ENCODE measurements around the genes PCDHB10, PCDHB11 and PCDHGB6.

- RRBS = no CpG with 5 or more reads among the region's 10 CpGs
Measured at GRCh38 chr5:140311845-140312923, 9.3 kb upstream of the PFDN1 start.

GRCh38 chr5:140317435-140317817 lies 14.5 kb upstream of the PFDN1 start:
- RRBS = no CpG with 5 or more reads among the region's 2 CpGs

GRCh38 chr5:140342179-140343332 lies 3.8 kb downstream of the HBEGF start:
- RRBS = no CpG with 5 or more reads among the region's 9 CpGs

GRCh38 chr5:140347502-140347779 lies 1.0 kb upstream of the HBEGF start:
- RRBS = no CpG with 5 or more reads among the region's 2 CpGs

- RRBS = no CpG with 5 or more reads among the region's 5 CpGs
Measured at GRCh38 chr5:140348980-140349822, 2.8 kb upstream of the HBEGF start.

DNA sequence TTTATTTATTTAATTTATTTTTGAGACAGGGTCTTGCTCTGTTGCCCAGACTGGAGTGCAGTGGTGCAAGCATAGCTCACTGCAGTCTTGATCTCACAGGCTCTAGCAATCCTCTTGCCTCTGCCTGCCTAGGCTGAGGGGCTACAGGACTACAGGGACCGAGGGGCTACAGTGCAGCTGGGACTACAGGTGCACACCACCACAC lies 20.3 kb upstream of the ANKHD1 start:
- RRBS = no CpG with 5 or more reads among the region's 1 CpG

- RRBS = no CpG with 5 or more reads among the region's 3 CpGs
Measured at GRCh38 chr5:140506825-140507024, 40.7 kb upstream of the EIF4EBP3 start.

GRCh38 chr5:140560175-140560756 lies 3.0 kb upstream of the SRA1 start:
- RRBS = no CpG with 5 or more reads among the region's 13 CpGs

DNA sequence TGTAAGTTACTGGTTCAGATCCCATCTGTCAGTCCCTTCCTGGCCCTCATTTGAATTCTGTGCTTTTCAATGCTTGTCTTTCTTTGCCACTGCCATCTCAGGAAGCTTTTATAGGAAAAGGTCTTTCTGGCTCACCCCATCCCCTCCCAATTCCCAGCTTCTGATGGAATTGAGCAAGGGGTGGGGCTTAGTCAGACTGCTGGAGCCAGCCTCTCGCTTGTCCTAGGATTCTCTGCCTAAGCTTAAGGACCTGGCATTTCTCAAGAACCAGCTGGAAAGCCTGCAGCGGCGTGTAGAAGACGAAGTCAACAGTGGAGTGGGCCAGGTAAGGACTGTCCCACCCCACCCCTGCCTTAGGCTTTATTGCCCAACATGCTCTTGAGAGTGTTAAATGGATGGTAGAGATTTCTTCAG lies 1.0 kb downstream of the SLC35A4 start:
- RRBS = no CpG with 5 or more reads among the region's 4 CpGs

DNA sequence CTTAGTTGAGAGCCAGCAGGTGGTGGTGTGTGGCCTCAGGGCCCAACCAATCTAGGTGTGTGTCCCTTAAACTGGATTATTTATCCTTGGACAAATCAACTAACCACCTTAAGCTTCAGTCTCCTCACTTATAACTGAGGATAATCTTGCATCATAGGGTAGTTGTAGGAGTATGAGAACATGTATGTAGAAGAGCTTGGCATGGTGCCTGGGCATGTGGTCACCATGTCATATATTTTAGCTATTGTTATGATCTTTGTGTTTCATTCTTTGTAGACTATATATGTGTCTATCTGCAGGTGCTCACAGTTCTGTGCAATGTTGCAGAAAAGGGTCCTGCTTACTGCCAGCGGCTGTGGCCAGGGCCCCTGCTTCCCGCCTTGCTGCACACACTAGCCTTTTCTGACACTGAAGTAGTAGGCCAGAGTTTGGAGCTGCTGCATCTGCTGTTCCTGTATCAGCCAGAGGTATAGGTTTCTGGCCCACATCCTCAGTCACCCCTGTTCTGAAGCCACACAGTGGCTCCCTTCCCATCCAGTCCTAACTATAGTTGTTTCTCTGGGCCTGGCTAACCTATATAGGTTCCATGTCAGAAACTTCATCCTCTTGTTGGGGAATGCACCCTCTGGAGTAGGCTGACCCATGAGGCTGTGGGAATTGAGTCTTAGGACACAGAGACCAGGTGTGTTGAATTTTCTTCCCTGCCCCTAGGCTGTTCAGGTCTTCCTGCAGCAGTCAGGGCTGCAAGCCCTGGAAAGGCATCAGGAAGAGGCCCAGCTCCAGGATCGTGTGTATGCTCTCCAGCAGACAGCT lies 3.0 kb downstream of the NDUFA2 start:
- RRBS = no CpG with 5 or more reads among the region's 3 CpGs

DNA sequence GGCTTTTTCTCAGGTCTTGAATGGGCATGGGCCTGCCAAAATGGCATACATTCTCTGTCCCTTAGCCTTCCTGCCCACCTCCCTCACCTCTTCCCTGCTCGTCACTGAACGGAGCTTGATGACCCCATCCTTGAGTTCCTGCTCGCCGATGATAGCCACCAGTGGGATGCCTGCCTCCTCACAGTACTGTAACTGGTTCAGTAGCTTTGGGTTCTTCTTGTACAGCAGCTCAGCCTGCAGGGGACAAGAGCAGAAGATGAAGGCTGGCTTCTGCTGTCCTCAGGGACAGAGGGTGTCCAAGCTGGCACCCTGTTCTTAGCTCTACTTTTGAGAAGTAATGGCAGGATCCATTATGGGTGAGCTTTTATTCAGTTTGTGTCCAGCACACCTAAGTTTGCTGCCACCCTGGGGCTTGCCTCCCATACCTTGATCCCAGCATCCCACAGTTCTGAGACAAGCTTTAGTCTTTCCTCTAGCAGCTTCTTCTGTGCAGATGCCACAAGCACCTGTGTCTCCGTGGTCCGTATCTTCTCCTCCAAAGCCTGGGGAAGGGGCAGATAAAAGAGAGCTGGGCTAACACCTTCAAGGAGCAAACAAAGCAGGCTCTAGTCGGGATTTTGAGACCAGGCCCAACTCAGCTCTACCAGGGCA lies 1.3 kb upstream of the DND1 start:
- RRBS = no CpG with 5 or more reads among the region's 7 CpGs

DNA sequence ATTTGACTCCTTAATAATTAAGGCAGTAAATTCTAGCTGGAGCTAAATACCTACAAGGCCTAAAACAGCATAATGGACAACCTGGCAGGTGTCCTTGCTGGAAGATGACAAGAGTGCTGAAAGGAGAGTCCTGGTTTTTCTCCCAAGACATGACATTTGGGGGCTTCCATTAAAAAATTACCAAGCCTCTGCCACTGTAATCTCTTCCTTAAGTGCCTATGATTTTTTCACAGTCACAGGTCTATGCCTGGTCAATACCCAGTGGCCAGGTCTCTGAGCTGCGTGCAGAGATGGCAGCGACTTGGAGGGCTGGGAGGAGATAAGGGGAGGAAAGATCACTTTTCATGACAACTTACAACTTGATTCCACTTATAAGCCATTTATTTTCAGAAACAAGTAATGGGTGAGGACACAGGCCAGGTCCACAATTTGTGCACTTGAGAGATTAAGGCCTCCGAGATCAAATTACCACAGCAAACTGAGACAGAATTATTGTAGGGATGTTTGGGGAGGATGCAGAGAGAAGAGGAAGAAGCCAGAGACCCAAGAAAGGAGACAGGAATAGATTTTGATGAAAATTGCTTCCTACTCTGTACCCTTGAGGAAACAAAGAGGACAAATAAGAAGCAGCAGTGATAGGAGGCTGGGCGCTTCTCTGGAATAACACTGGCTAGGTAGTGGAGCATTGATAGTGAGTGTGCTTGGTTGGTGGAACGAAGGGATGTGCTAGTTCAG lies 1.9 kb upstream of the PCDHAC2 start:
- RRBS = no CpG with 5 or more reads among the region's 5 CpGs

GRCh38 chr5:140976903-140977485 lies 10.7 kb downstream of the PCDHAC2 start:
- RRBS = no CpG with 5 or more reads among the region's 4 CpGs

DNA sequence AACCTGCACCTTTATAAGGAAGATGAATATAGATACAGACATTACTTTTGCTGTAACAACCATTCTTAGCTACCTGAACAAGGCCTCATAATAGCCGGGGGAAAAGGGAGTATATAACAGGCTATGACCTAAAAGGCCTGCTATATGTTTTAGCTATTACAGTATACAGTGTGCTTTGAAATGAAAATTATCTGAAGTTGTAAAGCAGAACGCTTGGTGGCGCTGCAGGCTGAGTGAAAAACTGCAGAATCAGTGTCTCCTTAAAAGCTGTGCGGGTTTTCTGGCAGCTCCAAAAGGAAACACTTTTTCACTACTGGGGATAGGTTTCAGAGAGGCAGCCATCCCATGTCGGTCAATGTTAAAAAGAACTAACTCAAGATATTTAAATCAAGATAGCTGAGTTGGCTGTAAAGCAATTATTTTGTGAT lies 5.7 kb downstream of the PCDHB6 start:
- RRBS = no CpG with 5 or more reads among the region's 5 CpGs

DNA sequence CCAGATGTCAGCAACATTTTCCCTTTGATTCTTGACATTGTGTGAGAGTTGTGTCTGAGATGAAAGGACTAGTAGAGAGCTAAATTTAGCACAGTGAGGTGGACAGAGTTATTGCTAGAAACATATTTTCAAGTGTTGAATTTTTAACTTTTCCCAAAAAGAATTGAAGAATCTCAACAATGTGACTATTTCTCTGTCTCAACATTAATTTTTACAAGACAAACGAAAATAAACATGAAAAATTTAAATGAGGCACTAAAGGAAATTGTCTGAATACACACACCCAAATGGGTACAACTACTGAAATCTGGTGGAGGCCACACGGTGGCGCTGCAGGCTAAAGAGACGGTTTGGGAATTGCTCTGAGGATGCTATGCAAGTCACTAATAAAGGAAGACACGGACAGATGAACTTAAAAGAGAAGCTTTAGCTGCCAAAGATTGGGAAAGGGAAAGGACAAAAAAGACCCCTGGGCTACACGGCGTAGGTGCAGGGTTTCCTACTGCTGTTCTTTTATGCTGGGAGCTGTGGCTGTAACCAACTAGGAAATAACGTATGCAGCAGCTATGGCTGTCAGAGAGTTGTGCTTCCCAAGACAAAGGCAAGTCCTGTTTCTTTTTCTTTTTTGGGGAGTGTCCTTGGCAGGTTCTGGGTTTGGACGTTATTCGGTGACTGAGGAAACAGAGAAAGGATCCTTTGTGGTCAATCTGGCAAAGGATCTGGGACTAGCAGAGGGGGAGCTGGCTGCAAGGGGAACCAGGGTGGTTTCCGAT lies at the start of gene PCDHB10:
Gene PCDHB10 (plus strand): TSS at position 367 of the 773 bp plus-strand sequence.
- RRBS = no CpG with 5 or more reads among the region's 11 CpGs

GRCh38 chr5:141199306-141199930 lies at the start of gene PCDHB11:
Gene PCDHB11 (plus strand): TSS chr5:141199627.
- RRBS = no CpG with 5 or more reads among the region's 13 CpGs

GRCh38 chr5:141407696-141408707 lies at the start of gene PCDHGB6:
Gene PCDHGB6 (plus strand): TSS chr5:141408021.
- RRBS = 90% methylated on average over 12 of the region's 57 CpGs

DNA sequence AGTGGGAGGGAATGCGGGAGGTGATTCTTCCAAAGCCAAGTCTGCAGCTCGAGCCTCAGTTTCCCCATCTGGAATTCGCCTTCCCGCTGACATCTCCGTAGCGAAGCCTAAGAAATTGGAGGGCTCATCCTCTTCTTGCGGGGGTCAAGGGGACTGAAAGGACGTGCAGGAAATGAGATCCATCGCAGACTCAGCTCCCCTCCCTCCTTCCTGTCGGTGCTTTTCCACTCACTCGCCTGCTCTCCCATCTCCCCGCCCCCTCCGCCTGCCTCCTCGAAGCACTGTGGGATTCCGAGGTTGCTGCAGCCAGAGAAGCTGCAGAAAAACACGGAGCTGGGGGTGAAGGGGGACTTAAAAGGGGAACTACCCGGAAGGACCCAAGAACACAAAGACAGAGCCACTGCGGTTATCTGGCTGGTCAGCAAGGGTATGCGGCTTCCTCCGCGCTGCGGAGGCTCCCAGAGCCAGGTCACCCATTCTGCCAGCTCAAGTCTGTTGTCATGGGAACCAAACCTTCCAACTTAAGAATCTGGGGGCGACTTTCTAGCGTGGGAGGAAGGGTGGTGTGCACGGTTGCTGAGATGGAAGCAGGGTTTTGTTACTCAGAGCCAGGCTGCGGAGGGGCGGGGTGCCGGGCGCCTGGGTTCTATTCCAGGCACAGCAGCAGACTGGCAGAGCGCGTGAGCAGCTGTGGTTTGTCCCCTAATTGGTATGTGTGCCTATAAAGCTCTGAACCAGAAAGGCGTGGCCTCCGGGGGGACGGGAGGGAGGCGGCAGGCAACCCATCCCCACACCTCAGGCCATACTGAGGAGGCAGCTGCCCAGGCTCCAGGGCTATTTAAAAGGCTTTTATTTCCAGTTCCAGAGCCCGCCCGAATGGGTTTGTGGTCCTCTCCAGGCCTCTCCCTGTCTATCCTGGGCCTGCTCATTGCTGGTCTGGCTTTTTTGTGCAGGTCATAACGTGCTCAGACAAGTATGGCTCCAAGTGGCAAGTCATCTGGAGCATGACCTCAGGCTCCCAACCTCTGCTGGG lies 25.0 kb downstream of the PCDHGC5 start:
- RRBS = no CpG with 5 or more reads among the region's 38 CpGs

DNA sequence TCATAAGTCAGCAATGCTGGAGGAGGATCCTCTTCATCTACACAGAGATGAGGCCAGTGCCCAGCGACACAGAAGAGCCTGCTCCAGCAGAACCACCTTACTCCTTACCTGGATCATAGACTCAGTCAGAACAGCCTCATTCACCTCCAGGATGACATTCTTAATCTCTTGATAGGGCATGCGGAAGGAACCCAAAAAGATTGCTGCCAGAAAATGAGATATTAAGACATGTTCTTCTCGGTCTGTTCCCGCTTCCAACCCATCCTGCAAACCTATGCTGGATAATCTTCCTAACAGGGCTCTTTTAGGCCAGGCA lies 40.6 kb downstream of the PCDHGC5 start:
- RRBS = no CpG with 5 or more reads among the region's 4 CpGs

All from CMK (cell line).